Mesangial cell (primary cell): Measurements from ENCODE around the genes SINHCAF, AMN1 and H3-5.

- RAMPAGE, long total RNA = no peak
Measured at GRCh38 chr12:29208496-29209275, 59.6 kb downstream of the FAR2 start.

DNA sequence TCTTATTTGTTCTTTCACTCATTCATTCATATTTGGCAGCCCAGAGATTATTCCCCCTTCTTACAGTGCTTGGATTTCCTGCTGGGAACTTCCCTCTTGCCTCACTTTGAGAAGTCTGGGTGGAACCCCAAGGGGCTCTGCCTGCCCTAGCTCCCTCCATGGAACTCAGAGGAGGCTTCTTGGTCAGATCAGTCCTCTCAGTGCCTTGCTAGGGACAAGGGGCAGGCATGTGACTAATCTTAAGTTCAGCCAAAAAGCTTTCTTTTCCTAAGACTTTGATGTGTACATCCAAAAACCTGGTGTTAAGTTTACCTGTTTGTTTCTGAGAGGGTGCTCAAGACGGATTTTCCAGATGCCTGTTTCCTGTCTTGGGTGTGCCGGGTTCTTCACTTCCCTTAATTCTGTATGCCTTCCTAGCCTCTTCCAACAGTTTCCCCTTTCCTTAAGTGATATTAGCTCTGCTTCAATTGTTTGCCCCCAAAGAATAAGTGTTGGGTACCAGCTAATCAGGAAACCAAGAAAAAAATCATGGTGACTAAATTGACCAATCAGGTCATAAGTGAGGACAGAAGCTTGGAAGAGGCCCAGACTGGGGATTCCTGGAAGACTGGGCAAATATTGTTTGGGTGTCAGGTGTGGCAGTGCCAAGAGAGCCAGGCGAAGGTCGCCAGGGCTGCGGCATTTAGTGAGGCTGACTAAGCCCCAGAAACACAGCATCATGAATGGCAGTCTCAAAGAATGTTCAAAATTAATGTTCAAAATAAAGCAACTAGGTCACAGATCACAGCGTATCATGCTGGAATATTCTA is 84.9 kb upstream of the OVCH1 start:
- RAMPAGE, long total RNA = no peak

DNA sequence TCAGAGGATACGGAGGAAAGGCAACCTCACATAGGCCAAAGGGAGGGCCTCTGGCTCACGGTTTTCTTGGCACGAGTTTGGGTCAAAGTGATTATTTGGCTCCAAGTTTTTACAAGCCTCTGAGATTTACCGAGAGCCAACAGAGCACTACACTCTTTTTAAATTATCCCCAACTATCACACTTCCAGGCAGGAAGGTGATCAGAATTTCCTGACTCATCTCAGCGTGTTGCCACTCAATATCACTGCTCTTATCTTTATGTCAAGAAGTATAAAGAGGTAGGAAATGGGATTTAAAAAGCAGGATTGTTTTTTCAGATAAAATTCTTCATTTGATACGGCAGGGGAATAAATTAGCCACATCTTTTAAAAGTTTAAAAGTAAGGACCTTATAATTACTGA is 29.1 kb downstream of the TMTC1 start:
- RAMPAGE, long total RNA = no peak

DNA sequence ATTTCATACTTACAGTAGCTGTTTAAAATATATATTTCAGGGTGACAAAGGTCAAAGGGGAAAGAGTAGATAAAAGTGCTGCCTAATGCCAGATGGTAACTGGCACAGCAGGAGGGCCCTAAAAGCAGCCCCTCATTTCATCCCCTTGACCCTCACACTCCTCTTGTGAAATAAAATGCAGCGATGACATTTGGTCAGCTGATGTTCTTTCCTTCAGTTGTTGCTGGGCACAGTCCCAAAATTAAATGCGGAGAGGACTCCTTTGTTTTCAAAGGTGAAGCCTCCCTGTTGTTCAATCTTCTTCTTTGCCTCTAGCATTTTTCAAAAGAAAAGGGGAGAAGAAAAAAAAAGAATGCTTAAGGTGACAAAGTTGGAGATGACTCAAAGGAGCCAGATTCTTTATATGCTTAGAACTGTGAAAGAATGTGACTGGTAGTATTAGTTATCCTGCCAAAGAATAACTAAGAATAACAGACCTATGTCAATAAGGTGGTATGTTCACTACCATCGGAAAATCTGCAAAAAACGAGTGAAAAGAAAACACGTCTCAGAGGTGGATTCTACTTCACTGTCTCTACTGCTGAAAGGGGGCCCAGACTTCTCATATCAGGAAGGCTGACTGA is 64.9 kb downstream of the IPO8 start:
- RAMPAGE, long total RNA = no peak

- RAMPAGE, long total RNA = no peak
Measured at GRCh38 chr12:30632449-30633216, 63.0 kb downstream of the IPO8 start.

GRCh38 chr12:30728850-30729336 is 25.9 kb downstream of the CAPRIN2 start:
- RAMPAGE, long total RNA = no peak

- RAMPAGE, long total RNA = no peak
Measured at GRCh38 chr12:30791075-30791338, 36.3 kb upstream of the CAPRIN2 start.

GRCh38 chr12:31074611-31074985 is 938 bp downstream of the DDX11 start:
- RAMPAGE, long total RNA = no peak

DNA sequence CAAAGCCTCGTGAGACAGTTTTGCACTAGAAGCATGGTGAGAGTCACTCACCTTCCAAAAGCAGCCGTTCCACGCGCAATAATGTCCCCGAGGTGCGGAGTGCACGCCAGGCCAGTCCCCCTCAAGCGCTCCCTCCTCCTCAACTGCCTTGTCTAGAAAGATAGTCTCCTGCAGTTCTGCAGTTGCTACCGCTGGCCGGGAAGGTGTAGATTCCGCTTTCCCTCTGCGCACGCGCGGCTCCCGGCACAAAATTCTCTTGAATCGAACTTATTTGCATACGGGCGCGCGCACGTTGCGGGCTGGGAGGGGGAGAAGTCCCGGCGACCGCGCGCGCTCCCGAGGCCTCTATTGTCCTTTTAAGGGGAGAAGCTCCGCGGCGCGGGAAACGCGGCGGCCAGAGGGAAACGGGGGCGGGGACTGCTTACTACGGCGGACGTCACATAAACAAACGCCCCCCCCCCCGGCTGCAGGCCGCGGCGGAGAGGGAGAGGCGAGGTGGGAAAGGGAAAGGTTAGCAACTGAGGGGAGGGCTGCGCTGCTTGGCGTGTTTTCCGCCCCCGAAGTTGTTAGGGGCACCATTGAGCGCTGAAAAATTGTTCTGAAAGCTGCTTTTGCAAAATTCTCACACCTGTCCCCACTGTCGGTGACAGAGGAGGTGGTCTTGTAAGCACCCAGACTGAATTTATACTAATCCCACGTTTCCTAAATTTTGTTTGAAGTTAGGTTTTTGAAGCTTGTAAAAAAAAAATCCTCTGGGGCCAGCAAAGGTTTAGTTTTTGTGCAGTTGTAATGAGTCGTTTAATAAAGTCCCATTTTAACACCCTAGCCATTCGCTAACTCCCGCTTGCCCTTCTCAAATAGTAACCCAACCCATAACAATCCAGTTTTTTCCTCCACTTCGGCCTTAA is at the start of gene SINHCAF:
TSS of gene SINHCAF (minus strand) at position 178 of the 908 bp plus-strand sequence.
- RAMPAGE, long total RNA = start-site peak on the minus strand centred at position 191 of the sequence, 85 bp wide, 657 reads

DNA sequence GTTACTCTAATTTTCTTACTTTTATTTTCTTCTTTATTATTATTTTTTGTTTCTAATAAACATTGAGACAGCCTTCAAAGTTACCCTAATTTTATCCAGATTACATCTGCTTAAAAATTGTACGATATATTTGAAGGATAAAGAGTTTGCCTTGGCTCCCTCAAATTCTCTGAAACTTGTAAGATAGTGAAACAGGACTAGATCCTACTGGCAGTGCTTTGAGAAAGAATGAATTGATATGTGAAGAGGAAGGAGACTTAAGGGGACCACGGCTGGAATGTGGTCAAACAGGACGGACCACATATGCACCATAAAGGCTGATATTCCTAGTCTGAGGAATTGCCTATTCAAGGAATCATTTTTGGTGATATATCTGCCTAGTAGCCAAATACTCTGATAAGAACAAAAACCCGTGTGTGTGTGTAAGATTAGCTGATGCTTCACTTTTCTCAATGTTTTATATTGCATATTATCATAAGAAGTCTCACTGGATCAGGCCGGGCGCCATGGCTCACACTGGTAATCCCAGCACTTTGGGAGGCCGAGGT is 14.3 kb upstream of the SINHCAF start:
- RAMPAGE, long total RNA = no peak

DNA sequence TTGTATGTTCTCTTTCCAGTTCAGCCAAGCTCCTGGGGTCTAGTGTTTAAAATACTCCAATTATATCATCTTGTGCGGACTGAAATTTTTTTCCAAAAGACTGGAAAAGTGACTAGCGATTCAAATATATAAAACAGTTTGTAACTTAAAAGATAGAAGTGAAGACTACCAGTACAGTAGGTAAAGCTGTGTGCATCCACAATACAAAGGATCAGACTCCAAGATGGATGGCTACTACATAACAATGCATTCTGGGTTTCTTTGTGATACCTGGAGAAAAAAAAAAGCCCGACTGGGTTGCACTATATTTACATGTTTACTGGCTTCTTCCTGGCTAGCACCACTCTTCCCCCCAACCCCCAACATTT is 61.0 kb upstream of the SINHCAF start:
- RAMPAGE, long total RNA = no peak

DNA sequence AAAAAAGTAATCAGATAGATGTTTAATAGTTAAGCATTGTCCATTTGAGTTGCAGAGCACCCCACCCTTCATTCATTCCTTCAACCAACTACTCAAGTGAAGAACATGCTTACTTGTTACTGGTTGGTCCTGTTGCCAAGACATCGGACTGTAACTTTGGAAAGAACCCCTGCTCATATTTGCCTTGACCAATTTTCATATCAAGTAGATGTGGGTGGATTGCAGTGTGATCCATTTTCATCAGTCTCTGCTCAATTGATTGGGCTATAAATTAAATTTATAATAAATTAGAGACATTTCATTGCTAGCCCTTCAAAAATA is 116.7 kb upstream of the SINHCAF start:
- RAMPAGE, long total RNA = no peak

DNA sequence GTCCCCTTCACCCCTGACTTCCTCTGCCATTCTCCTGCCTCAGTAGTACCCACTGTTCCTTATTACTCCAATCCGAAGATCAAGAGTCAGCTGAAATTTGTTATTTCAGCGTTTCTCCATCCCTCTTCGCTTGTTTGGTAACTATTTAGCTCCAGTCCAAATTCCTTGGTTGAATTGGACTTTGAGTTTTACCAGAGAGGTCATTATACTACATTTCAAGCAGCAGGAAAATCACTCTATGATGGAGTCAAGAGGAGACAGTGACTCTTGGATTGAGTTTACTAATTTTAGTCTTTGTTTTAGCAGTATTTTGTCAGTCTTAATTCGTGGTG is 4.6 kb downstream of the ETFBKMT start:
- RAMPAGE, long total RNA = no peak

GRCh38 chr12:31728641-31729654 is at the start of gene AMN1:
TSS of gene AMN1 (minus strand) at chr12:31729021.
- RAMPAGE, long total RNA = start-site peak on the minus strand at chr12:31729017-31729021, 29 reads; start-site peak on the minus strand at chr12:31729082-31729098, 31 reads; start-site peak on the plus strand at chr12:31729267-31729288, 6 reads

DNA sequence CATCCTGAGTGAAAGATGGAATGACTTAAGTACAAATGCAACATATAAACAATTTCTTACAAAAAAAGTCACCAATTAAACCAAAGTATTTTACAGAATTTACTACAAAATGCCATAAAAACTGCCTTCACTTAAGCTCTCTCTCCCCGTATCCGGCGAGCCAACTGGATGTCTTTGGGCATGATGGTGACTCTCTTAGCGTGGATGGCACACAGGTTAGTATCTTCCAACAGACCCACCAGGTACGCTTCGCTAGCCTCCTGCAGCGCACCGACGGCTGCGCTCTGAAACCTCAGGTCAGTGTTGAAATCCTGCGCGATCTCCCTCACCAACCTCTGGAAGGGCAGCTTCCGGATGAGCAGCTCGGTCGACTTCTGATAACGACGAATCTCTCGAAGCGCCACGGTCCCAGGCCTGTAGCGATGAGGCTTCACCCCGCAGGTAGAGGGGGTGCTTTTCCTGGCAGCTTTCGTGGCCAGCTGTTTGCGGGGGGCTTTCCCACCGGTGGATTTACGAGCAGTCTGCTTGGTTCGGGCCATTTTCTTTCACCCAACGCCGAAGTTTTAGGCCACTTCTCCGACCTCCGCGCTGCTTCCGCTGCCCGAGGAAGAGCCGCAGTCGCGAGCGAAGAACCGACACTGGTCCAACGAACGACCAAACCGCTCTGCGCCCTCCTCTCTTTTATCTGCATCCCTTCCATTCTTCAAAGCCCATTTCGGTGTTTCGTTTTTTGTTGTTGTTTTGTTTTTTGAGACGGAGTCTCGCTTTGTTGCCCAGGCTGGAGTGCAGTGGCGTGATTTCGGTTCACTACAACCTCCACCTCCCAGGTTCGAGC is at the start of gene H3-5:
TSS of gene H3-5 (minus strand) at position 671 of the 835 bp plus-strand sequence.
- RAMPAGE, long total RNA = no peak

DNA sequence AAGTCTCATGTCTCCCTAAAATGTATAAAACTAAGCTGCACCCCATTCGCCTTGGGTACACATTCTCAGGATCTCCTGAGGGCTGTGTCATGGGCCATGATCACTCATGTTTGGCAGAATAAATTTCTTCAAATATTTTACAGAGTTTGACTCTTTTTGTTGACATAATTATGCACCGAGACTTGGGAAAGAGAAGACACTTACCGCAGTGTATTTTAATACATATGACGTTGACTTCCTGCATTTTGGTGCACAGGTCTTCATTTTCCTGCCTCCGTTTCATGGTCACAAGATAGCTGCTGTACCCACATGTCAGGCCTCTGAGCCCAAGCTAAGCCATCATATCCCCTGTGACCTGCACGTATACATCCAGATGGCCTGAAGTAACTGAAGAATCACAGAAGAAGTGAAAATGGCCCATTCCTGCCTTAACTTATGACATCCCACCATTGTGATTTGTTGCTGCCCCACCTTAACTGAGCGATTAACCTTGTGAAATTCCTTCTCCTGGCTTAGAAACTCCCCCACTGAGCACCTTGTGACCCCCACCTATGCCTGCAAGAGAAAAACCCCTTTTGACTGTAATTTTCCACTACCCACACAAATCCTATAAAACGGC is 14.9 kb upstream of the H3-5 start:
- RAMPAGE, long total RNA = no peak

- RAMPAGE, long total RNA = no peak
Measured at GRCh38 chr12:31940416-31940747, 18.8 kb upstream of the RESF1 start.

- RAMPAGE, long total RNA = no peak
Measured at GRCh38 chr12:32138509-32139428, 32.1 kb downstream of the BICD1 start.

GRCh38 chr12:32398657-32399133 is 663 bp upstream of the FGD4 start:
- RAMPAGE, long total RNA = no peak

DNA sequence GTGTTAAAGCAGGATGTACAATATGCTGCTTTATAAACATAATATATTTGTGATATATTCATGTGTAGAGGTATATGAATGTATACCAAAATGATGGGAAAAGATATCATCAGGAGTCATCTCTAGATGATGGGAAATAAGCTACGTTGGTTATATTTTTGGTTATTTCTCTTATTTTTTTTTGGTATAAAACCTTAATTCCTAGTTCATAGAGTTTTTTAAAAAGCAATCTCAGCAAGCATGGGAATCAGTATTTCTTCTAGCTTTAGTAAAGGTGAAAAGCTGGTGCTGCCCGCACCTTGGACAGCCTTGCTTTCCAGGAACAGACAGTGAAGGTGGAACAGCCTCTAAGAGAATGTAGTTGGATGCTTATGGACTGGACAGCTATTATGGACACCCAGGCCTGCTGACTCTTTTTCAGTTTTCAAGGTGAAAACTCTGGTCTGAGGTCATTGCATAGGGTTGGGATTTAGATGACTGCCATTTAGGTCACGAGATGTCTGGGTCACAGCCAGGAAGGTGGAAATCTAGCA is 93.3 kb downstream of the FGD4 start:
- RAMPAGE, long total RNA = no peak